HL-60 (cell line): ENCODE measurements around a stretch of chr13.

GRCh38 chr13:28710049-28710812 lies 8.5 kb downstream of the SLC46A3 start:
- RRBS = no CpG with 5 or more reads among the region's 11 CpGs

DNA sequence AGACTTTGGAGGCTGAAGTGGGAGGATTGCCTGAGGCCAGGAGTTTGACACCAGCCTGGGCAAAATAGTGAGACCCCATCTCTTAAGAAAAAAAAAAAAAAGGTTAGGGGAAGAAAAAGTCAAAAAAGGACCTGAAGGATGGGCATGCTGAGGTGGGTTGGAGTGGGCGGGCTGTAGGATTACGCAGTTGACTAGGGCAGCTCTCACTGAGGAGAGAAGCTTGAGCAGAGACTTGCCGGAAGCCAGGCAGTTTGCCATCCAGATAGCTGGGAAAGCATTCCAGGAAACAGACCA lies 13.1 kb upstream of the SLC46A3 start:
- RRBS = no CpG with 5 or more reads among the region's 3 CpGs

DNA sequence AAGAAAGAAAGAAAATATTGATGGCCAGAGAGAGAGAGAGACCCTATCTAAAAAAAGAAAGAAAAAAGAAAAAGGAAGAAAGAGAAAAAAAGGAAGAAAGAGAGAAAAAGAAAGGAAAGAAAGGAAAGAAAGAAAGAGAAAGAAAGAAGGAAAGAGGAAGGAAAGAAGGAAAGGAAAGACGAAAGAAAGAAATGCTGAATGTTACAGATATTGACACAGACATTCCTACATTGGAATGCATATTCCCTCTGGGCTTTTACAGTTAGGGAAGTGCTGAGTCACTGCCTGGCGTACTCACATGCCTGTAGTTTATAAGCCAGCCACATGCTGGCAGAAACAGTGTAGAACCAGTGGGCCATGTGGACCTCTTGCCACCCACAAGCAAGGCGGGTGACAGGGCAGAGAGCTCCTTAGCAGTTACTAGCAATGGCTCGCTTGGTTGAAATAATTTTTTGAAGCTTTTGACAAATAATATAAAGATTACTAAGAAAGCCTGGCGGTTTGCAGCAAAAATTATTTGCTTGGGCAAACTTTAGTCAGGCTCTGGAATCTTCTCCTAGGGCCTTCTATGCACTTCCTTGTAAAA lies 34.7 kb upstream of the SLC46A3 start:
- RRBS = no CpG with 5 or more reads among the region's 5 CpGs

GRCh38 chr13:29503054-29503629 lies 92.3 kb downstream of the SLC7A1 start:
- RRBS = 94% methylated on average over 5 of the region's 29 CpGs

GRCh38 chr13:29543476-29543964 lies 52.0 kb downstream of the SLC7A1 start:
- RRBS = no CpG with 5 or more reads among the region's 7 CpGs

GRCh38 chr13:29587516-29588176 lies 7.8 kb downstream of the SLC7A1 start:
- RRBS = no CpG with 5 or more reads among the region's 8 CpGs

- RRBS = 2% methylated on average over 31 of the region's 59 CpGs
Measured at GRCh38 chr13:29849350-29850142, 871 bp downstream of the UBL3 start.

- RRBS = no CpG with 5 or more reads among the region's 4 CpGs
Measured at GRCh38 chr13:29850782-29850971, 260 bp upstream of the UBL3 start.

- RRBS = no CpG with 5 or more reads among the region's 4 CpGs
Measured at GRCh38 chr13:29884466-29885151, 34.2 kb upstream of the UBL3 start.

DNA sequence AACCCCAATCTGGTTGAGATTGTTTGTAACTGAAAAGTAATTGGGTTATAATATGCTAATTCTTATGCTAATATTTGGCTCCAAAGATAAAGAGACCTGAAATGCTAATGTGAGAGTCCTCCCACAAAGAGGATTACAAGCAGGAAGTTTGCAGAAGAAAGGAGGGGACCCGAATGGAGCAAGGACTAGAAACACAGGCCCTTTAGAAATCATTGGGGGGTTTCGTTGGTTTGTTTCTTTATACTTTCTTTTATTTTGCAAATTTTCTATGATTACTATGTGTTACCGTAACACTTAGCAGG lies 93.0 kb upstream of the UBL3 start:
- RRBS = no CpG with 5 or more reads among the region's 3 CpGs

GRCh38 chr13:30317862-30318712 lies 10.7 kb upstream of the KATNAL1 start:
- RRBS = no CpG with 5 or more reads among the region's 7 CpGs

- RRBS = no CpG with 5 or more reads among the region's 8 CpGs
Measured at GRCh38 chr13:30365310-30366088, 56.8 kb upstream of the UBE2L5 start.

DNA sequence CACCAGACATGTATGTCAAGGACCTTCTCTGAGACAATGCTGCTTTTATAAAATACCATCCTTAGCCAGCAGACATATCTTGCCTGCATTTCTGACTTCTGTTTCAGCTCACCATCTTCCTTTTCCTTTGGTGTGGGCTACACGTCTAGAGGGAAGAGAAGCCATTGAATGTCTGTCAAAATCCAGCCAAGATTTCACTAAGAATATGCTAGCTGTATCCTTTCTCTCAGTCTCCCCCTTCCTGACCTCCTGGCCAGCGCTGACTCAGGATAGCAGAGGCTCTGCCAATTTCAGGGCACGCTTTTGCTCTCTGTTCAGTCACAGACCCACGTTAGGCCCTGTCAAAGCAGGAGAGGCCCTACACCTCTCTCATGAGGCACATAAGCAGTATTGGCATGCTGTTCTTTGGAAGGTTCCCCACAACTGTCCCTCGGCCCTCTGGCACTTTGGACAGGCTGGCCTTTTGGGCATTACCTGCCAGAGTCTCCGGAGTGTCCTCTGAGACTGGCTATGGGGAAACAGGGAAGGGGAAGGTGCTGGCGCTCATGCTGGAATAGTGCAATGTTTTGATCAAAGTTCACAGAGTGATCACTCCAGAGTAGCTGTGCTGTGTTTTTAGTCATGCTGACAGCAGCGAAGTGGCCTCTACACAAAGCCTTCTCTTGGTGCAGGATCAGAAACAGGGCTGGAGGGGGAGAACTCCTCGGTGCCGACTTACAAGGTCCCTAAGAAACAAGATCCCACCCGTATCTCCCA lies 23.7 kb upstream of the UBE2L5 start:
- RRBS = no CpG with 5 or more reads among the region's 11 CpGs

GRCh38 chr13:30465287-30465590 lies 497 bp downstream of the HMGB1 start:
- RRBS = 3% methylated on average over 36 of the region's 53 CpGs

- RRBS = no CpG with 5 or more reads among the region's 3 CpGs
Measured at GRCh38 chr13:30618680-30619178, 1.0 kb downstream of the USPL1 start.

DNA sequence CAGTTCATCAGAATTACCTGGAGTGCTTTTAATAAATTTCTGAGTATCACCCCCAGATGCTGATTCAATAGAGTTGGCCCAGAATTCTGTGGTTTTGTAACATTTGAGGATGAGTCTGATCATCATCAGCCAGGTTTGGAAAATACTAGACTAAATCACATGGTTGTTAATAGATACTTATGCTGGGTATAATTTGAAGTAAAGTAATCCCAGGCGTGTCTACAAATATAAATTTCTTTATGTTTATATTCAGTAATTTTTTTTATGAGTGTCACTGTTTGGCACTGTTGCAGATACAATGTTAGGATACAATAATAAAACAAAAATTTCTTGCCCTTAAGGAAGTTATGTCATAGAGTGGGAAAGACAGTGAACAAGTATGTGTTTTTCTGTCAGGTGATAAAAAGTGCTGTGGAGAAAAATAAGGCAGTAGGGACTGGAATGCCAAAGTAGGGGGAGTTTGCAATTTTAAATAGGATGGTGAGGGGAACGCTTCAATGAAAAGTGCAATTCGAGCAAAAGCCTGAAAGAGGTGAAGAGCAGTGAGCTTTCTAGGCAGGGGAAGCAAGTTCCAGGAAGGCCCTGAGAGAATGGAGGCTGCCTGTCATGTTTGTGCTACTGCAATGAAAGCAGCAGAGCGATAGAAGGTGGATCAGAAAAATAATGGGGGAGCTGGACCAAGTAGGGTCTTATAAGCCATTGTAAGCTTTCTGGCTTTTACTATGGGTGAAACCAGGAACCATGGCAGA lies 5.1 kb downstream of the USPL1 start:
- RRBS = no CpG with 5 or more reads among the region's 4 CpGs

DNA sequence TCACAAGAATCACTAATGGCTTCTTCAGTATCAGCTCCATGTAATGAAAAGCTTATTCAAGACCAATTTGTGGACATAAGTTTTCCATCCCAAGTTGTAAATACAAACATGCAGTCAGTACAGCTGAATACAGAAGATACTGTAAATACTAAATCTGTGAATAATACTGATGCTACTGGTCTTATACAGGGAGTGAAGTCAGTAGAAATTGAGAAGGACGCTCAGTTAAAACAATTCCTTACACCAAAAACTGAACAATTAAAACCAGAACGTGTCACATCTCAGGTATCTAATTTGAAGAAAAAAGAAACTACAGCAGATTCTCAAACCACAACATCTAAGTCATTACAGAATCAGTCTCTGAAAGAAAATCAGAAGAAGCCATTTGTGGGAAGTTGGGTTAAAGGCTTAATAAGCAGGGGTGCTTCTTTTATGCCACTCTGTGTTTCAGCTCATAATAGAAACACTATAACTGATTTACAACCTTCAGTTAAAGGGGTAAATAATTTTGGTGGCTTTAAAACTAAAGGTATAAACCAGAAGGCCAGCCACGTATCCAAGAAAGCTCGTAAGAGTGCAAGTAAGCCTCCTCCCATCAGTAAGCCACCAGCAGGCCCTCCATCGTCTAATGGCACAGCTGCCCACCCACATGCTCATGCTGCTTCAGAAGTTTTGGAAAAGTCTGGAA lies 40.4 kb downstream of the USPL1 start:
- RRBS = no CpG with 5 or more reads among the region's 5 CpGs

DNA sequence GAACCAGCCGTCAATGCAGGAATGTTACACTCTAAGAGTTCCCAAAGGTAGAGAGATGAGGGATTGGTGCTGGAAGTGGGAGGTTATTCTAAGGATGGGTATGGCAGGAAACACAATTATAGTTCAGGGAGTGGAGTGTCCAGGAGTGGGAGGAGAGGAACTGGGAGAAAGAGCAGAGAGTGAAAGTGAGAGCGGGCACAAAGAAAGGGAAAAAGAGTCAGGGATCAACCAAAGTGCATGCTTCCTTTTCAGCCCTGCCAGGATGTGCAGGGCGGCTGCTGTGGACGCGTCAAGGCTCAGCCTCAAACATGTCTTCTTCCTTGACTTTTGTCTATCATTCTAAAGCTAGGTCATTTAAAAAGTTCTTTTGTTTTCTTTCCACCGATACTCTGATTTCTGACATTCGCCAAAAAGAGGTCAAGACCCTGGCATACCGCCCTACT lies 37.8 kb upstream of the ALOX5AP start:
- RRBS = no CpG with 5 or more reads among the region's 8 CpGs

DNA sequence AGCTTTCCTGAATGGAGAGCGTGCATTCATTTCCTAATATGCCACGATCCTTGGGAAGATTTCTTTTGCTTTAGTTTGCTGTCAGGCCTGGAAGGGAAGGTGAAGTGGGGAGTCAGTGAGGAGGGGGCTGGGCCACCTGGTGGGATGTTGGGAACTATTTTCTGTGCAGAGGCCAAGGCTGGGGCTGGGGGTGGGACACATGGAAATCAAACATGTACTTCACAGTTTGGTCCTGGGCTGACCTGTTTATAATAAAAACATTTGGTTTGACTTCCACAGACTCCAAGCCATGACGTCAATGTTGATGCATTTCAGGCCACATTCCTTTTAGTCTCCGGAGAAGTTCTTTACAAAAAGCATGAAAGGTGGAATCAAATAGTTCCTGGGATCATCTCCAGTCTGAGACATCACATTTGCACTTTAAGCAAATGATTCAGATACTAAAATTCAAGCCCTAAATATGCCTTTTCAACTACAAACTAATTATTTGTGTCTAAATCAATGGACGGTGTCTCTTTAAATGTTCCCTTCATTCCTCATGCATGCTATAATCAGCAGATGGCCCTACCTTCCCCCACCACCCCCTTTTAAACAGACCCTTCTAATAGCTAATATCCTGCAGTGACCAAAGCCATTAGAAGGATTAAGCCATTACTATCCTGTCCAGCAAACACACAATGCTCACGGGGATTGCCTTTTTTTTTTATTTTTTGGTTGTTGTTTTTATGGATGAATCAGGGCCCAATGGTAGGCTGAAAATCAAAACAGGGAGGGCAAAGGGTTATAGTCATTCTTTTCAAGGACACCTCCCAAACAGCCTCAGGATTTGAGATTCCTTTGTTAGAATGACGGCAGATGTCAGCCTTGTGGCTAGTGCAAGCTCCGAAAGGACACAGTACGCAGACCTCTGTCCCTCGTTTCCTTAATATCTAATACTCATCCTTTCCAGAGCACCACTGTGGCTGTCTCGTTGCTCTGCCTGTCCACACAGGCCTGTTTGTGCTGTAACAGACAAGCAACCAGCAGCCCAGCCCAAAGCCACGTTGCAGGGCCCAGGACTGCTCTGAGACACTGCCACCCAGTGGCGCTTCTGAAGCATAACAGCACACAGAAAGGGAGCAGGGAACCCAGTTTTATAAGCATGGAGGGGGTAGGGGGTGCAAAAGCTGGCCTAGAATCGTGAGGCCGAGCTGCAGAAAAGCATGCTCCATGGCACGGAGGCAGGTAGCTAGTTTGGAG lies 41.2 kb upstream of the MEDAG start:
- RRBS = no CpG with 5 or more reads among the region's 16 CpGs

DNA sequence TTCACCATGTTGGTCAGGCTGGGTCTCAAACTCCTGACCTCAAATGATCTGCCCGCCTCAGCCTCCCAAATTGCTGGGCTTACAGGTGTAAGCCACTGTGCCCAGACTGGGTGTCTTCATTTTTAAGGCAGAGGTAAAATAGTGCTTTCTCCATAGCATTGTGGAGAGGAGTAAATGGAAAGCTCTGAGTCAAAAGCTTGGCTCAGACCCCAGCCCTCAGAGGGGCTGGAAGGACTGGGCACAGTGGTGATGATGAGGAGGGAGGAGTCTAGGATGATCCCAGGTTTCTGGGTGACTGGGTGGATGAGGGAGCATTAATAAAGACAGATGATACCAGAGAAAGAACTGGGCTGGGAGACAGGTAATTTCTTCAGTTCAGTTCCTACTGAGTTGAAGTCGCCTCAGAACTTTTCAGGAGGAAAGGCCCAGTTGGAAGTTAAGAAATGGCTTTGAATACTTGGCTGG lies 37.3 kb upstream of the MEDAG start:
- RRBS = no CpG with 5 or more reads among the region's 2 CpGs